ENCODE measurements around the gene SIRT5.

- RRBS: no CpG with 5 or more reads among the region's 3 CpGs
Observed at GRCh38 chr6:11902395-11902926, 109.7 kb upstream of the HIVEP1 start.

GRCh38 chr6:12011314-12012252 is 529 bp upstream of the HIVEP1 start:
- RRBS: 1% methylated on average over 65 of the region's 134 CpGs

GRCh38 chr6:12017228-12017992 is 5.3 kb downstream of the HIVEP1 start:
- RRBS: no CpG with 5 or more reads among the region's 16 CpGs

DNA sequence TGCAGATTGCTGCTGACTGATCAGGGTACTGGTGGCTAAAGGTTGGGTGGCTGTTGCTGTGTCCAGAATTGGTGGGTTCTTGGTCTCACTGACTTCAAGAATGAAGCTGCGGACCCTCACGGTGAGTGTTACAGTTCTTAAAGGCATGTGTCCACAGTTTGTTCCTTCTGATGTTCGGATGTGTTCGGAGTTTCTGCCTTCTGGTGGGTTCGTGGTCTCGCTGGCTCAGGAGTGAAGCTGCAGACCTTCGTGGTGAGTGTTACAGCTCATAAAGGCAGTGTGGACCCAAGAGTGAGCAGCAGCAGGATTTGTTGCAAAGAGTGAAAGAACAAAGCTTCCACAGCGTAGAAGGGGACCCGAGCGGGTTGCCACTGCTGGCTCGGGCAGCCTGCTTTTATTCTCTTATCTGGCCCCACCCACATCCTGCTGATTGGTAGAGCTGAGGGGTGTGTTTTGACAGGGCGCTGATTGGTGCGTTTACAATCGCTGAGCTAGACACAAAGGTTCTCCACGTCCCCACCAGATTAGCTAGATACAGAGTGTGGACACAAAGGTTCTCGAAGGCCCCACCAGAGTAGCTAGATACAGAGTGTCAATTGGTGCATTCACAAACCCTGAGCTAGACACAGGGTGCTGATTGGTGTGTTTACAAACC is 95.4 kb downstream of the HIVEP1 start:
- RRBS: no CpG with 5 or more reads among the region's 16 CpGs

DNA sequence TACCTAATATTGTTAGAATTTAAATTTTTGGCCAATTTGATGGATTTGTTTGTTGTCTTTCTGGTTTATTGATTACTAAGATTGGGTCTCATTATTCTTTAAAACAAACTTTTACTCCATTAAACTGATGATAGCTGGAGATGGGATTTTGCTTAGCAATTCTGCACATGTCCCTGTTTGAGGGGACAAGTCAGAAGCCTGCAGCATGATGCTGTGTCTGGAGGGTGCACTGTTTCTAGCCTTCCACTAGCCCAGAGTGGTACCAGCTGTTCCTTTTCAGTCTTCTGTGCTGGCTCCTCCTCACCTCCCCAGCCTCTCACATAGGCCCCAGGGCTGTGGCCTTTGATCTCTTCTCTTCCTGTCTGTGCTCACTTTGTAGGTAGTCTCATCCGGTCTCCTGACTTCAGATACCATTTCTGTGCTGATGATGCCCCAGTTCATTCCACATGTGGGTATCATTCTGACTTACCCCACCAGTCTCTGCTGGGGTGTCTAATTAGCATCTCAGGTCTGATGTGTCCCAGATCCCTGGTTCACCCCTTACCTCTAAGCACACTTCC is 126.2 kb downstream of the HIVEP1 start:
- RRBS: no CpG with 5 or more reads among the region's 1 CpG

DNA sequence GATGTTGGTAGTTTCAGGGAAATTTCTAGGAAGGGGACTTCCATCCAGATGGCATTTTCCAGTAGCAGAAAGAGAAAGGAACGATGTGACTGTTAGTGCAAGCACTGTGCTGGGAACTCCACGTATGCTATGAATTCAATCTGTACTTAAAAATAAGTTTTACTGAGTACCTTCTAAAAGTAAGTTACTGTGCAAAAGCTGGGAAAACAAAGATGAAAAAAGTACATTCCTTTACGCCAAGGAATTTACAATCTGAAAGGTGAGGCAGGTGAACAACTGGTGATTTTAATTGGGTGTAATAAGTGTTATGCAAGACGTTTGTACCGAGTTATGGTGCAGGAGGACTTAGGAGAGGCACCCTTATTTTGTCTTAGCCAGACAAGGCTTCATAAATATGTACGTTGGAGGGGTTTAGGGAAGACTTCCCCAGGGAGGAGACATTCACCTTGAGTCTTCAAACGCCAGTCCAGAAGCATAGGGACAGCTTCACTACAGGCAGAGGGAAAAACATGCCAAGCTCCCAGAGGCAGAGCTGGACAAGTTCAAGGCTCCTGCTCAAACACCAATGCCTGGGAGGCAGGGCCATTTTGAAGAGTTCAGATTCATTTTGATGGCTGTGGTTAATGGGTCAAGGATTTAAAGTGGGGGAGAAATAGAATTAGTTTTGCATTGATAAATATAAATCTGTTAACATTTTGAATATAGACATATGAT is 13.8 kb upstream of the EDN1 start:
- RRBS: no CpG with 5 or more reads among the region's 7 CpGs

GRCh38 chr6:12296001-12297045 is 6.2 kb downstream of the EDN1 start:
- RRBS: no CpG with 5 or more reads among the region's 15 CpGs

- RRBS: no CpG with 5 or more reads among the region's 19 CpGs
Observed at GRCh38 chr6:12585472-12586175, 130.9 kb upstream of the PHACTR1 start.

DNA sequence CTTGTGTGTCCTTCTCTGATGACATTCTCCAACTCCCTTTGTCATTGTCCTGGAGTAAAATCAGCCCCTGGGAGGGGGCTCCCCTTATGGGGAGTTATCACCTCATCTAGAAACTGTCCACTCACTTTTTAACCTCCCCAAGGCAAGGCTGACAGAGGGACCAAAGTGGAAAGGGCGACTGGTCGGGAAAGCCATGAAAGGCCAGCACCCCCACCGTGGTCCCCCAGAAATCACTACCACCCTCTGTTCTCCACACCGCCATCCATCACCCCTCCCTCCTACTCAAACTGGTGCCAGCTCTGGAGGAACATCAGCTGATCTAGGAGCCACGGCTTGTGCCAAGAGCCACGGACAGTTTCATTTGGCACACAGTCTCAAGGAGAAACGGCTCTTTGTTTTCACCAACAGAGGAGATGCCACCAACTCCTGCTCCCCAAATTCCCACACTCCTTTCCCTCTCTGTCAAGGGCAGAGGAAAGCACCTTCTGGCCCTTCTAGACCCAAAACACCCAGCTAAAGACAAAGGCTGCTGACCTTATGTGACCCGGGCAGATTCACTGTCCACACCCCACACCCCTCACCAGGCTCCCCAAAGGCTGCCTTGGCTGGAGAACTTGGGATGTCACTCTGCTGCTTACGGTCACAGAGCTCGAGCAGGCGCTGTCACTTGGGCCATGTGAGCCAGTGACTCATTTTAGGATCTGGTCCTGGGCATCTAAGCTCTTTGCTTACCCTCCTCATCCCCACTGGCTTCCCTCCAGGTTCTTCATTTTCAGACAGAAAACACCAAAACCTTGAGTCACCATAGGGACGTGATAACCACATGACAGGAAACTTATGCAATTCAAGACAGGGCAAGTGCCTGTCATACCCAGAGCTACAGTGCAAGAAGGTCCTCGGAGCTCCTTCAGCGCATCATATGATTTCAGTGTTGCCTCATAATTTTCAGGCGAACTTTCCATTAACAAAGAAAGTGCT is 25.9 kb downstream of the TBC1D7 start:
- RRBS: no CpG with 5 or more reads among the region's 15 CpGs

GRCh38 chr6:13307481-13308325 is 20.6 kb downstream of the TBC1D7 start:
- RRBS: no CpG with 5 or more reads among the region's 7 CpGs

DNA sequence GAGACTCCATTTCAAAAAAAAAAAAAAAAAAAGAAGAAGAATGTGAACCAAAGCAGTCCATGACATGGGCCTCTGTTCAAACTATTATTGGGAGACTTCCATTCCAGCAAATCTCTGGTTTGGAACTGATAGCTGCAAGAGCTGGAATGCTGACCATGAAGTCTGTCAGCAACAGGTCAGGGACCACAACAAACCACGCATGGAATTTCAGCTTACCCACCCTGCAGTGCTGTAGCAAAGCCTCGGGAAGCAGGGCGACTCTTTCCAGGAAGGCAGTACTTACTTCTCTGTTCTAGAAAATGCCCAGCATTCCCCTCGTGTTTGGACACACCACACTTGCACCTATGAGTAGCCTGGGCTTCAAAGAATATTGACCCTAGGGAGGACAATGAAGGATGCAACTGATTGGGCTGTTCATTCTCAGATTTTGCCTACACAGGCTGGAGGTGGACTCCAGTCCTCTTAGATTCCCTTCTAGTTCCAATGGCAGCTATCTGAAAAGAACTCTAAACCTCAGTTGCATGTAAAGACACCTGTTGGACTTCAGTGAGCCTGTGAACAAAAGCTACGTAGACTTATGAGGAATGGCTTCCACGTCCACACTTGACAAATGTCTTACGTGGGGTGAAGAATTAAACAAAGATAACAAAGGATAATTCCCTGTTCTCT is 34.2 kb upstream of the TBC1D7 start:
- RRBS: no CpG with 5 or more reads among the region's 7 CpGs

DNA sequence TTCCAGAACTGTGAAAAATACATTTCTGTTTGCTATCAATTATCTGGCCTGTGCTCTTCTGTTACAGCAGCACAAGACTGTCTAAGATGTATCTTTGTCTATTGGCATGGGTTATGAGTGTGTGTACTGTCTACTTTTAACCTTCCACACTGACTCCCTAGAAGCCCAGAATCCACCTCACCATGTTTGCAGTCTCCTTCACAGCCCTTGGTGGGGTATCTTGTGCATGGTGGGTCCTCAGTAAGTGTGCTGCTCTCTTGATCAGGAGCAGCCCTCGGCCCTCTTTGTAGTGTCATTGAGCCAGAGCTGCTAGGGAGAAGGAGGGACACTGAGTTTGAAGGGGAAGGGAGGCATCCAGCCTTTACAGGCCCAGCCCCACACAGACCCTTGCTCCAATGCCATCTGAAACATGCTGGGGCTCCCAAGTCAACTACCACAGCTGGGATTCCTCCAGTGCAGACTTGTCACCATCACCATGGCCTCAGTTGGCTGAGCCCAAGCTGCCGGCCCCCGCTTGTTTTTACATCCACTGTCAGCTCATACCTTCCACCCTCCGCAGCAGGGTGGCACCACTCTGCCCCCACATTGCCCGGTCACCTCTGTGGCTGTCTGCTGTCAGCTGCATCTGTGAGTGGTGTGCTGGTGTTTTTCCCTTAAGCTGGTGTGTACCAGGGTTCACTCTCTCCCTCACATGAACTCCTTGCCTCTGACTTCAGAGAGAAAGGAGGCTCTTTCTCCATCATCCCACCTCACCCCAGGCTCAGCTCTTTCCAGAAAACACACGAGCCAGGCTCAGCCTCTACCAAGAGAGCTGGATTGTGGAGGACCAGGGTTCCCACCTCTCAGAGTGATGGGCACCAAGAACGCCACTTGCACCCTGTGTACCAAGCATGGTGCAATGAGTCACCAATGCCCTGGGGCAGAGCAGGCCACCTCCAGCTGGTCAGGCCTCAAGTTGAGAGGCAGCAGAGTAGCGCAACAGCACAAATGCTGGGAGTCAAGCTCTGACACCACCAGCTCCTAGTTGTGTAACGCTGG is 26.1 kb downstream of the GFOD1 start:
- RRBS: 100% methylated on average over 1 of the region's 9 CpGs

DNA sequence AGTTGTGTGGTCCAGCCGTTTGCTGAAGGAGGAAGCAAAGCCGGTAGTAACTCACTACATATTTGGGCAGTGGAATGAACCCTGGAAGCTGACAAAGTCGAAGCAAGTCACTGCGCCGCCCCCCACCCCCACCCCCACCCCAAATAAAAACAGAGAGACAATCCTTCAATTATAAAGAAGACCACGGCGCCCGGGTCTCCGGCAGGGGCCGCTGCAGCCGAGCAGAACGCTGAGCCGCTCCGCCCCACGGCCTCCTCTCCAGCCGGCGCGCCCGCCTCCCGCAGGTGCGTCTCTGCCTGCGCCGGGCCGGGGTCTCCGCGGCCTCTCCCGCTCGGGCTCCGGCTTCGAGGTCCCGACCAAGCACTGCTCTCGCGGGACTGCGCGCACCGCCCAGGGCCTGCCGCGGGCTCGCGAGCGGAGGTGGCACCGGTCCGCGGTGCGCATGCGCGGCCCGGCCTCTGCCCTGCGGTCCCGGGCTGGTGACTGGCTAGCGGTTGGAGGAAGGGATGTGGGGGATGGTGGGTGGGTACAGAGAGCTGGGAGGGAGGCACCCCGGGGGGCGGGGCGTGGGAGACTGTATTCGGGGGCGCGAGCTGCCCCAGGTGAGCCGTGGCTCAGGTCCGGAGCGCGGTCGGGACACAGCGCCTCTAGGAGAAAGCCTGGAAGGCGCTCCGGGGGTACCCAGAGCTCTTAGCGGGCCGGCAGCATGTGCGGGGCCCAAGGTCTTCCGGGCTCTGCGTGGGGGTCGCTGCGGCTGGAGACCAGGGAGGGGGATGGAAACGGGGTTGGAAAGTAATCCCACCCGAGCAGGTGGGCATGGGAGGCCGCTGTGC is at the start of gene SIRT5:
Gene SIRT5 (plus strand): TSS at position 579 of the 833 bp plus-strand sequence.
- RRBS: under 1% methylated on average over 42 of the region's 75 CpGs

DNA sequence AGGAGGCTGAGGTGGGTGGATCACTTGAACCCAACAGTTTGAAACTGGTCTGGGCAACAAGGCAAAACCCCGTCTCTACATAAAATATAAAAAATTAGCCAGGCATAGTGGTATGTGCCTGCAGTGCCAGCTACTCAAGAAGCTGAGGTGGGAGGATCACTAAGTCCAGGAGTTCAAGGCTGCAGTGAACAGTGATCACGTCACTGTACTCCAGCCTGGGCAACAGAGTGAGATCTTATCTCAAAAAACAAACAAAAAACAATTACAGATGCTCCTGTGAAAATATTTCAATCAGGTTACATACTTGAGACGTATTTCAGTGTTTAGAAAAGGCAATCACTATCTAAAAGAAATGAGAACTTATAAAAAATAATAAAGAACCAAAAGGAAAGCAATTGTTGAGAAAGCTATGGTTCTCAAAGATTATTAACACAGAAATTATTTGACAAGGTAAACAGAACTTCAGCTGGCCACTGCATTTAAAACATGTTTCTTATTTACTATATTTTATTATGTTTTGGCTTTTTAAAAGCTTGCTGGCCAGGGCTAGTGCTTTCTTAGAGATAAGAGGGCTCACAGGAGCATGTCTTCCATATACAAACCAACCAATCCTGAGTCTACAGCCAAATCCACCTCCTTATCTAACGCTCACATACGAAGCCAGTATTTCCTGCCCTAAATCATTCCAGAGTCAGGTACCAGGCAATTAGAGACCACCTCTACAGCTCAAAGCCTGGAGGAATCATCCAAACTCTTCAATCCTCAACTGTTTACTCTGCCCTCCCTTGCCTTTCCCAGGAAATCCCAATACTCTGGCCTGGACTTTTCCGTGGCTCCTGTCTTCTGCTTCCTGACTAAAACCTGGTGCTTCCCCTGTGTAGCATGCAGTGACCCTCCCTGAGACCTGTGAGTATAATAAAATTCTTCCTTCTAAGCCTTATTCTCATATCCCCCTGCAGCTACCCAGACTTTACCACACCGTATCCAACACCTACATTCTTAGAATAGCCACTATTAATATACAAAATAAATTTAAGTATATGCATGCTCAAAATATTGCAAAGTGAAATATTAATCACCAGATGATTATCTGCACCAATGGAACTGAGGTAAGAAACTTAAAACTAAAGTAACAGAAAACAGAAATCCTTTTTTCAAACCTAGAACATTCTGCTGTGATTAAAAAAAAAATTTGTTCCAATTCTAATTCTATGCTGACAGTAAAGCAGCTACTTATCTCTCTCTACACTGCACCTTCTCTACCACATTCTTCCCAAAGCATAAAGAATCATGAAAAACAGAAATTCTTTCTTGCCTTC is 33.3 kb downstream of the RANBP9 start:
- RRBS: no CpG with 5 or more reads among the region's 7 CpGs

DNA sequence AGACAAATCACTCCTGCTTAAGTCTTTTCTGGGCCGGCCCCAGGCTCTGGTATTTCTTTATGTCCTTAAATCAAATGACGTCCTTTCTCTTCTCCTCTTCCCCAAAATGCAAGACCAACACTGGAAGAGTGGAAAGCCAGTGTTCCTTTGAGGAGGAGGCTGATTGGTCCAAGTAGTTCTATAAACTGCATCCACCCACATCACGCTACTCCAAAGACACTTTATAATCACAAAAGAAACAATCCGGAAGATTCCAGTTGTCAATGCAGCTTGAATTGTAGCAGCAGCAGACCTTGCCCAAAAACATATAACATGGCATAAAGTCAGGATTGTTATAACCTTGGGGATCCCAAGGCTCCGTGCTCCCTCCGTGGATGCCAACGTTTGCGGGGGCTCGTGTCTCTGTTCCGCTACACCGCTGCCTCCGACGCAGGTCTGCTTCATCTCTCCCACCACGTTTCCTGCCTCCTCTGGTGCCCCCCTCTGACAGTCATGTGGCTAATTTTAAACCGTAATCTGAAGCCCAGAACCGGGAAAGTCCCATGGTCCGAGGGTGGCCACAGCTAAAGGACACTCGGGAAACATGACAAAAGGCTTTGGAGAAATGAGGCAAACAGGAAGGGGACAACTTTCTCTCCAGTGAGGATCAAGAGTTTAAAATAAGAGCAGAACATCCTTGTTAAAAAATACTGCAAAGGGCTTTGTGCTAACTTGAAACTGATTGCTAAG is 47.0 kb downstream of the MCUR1 start:
- RRBS: no CpG with 5 or more reads among the region's 18 CpGs

DNA sequence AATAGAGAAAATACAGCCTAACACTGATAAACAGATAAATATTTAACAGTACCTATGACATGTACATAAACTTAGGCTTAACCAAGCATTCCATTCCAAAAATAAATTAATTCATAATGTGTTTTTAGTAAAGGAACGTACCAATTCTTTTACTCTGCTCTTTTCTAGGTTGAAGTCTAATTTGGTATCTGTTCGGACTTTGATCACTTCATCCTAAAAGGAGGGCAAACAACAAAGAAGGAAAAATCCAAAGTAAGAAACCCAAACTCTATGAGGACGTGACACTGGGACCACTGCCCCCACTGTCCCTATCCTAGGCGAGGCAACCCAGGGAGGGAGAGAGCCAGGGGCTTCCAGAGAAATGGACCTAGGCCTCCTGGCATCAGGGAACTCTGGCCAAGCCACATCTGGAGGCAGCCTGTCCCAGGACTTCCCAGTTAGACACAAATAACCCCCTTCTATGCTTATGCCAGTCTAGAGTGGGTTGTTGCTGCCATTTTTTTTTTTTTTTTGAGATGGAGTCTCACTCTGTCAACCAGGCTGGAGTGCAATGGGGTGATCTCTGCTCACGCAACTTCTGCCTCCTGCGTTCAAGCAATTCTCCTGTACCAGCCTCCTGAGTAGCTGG is 15.6 kb downstream of the MCUR1 start:
- RRBS: no CpG with 5 or more reads among the region's 6 CpGs

DNA sequence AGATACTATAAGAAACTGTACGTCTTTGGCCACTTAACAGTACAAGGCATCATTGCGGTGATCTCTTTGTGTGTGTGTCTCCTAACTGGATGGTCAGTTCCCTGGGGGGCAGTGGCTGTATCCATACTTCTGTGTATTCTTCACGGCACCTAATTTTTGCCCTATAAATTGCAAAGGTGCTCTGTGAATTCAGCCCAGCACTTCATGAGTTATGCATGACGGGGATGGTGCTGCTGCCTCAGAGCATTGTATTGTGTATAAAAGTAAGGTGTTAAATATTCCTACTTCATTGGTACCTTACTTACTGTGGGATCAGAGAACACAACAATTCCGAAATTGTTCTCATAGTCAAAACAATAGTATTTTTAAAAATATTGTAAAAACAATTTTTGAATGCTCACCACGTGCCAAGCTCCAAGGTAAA is 1.5 kb downstream of the CD83 start:
- RRBS: no CpG with 5 or more reads among the region's 6 CpGs

- RRBS: no CpG with 5 or more reads among the region's 13 CpGs
Observed at GRCh38 chr6:14210128-14210709, 92.6 kb downstream of the CD83 start.

DNA sequence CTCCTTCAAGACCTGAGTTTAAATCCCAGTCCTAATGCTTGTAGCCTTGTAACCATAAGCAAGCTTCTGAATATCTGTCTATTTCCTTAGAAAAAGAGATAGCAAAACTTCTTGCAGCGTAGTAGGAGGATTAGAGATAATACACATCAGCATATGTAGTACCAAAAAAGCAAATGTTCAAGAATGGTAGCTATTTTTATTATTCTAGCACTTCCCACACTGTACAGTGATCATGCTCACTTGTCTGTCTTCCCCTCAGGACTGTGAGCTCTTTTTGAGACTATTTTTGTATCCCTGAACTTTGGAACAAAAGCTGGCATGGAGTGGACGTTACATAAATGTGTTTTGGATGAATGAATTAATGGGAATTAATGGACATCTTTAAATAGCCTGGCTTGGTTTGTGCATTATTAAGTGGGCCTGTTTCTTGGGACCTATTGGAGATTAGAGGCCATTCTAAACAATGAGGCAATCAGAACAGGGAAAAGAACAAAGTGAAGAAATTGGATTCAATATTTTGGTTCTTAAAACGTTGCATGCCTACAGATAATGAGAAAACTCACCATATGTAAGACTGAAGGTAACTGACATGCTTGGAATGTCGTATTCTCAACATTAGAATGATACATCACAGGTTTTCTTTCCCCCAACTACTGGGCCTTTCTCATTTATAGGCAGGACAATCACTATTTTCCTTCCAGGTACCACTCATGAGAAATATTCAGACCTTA is 243.8 kb downstream of the CD83 start:
- RRBS: no CpG with 5 or more reads among the region's 4 CpGs

- RRBS: no CpG with 5 or more reads among the region's 13 CpGs
Observed at GRCh38 chr6:14431258-14432241, 314.0 kb downstream of the CD83 start.

All from skeletal muscle cell (primary cell).